ENCODE results near the genes ZNF76, PPARD, FKBP5 and PXT1.

GRCh38 chr6:35064146-35064480 lies 77.0 kb downstream of the TCP11 start:
- RRBS: no CpG with 5 or more reads among the region's 9 CpGs

DNA sequence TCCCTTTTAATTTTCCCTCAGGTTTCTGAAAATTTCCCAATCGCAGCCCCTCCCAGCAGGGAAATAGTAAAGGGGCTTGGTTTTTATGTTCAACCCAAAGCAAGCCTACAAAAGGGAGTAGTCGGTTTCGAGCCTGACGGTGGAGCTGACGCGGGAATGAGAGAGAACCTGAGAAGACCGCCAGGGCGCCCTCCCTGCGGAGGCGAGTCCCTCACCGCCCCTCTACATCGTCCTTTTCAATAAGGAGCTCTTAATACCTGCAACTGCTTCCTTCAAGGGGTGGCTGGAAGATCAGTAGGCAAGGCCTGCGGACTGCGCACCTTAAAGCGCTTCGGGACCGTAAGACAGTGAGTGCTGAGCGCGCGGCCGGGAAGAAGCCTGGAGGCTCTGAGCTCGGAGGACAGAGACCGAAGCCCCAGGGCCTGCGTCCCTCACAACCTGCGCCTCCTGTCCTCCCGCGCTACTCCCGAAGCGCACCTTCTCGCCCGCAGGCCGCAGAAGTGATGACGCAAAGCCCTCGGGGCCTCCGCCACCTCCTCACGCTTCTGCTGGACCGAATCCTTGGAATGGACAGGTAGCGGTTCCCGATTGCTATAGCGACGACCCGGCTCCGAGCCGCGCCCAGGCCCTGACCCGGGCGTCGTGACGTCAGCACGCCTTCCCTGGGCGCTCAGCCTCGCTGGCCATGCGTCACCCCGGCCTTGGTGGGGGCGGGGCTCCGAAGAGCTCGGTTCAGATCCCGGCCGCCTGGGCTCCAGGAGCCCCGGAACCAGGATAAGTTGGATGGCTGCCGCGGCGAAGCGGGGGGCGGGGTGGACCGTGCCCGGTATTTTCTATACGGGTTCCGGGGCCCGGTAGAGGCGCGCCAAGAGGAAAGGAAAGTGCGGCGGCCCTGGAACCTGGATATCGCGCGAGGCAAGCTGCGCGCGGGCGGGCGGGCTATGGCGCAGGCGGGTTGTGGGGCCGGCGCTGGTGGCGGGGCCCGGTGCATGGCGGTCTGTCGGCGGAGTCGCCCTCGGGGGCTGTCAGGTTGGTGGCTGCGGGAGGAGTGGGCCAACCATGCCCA lies at the start of gene ZNF76:
TSS of gene ZNF76 (plus strand) at position 923 of the 1,066 bp plus-strand sequence.
- RRBS: 1% methylated on average over 27 of the region's 94 CpGs

DNA sequence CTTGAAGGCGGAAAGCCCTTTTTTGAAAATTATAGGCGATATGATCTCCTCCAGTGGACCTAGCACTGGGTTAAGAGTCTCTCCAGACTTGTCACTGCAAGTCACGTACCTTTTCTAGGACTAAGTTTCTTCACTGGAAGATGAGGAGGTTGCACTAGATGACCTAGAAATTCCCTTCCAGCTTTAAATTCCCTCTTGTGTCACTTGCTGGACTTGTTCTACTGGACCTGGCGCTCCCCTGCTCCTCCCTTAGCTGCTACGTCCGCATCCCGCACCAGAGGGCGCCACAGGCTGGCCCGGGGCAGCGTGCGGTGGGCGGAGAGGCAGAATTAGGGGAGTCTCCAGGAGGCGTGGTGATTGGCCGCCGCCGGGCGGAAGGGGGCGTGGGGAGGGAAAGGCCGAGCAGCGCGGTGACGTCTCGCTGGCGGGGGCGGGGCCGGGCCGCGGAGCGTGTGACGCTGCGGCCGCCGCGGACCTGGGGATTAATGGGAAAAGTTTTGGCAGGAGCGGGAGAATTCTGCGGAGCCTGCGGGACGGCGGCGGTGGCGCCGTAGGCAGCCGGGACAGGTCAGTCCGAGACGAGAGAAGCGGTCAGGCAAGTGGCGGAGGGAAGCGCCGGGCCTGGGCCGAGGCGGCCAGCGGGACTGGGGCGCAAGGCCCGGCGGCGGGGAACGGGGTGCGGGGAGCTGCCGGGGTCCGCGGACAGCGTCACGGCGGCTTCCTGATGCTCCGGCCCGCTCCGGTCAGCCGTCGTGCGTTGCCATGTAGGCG lies at the start of gene PPARD:
TSS of gene PPARD (plus strand) at position 444 of the 771 bp plus-strand sequence.
- RRBS: under 1% methylated on average over 37 of the region's 71 CpGs

DNA sequence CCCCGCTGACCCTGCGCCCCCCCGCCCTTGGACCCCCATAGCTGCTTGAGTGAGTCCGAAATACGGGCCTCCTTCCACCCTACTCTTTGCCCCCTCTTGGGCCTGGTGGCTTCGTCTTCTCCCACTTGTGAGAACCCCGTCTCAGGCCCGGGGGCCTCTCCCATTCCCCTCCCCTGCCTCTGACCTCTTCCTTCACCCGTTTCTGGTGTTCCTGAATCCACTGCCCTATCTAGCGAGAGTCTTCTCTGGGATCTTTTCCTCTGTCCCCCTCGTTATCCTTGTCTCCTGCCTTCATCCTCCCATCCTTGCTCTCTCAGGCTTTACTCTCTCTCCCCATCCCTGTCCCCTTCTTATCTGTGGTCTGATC lies 511 bp downstream of the PPARD start:
- RRBS: no CpG with 5 or more reads among the region's 11 CpGs

DNA sequence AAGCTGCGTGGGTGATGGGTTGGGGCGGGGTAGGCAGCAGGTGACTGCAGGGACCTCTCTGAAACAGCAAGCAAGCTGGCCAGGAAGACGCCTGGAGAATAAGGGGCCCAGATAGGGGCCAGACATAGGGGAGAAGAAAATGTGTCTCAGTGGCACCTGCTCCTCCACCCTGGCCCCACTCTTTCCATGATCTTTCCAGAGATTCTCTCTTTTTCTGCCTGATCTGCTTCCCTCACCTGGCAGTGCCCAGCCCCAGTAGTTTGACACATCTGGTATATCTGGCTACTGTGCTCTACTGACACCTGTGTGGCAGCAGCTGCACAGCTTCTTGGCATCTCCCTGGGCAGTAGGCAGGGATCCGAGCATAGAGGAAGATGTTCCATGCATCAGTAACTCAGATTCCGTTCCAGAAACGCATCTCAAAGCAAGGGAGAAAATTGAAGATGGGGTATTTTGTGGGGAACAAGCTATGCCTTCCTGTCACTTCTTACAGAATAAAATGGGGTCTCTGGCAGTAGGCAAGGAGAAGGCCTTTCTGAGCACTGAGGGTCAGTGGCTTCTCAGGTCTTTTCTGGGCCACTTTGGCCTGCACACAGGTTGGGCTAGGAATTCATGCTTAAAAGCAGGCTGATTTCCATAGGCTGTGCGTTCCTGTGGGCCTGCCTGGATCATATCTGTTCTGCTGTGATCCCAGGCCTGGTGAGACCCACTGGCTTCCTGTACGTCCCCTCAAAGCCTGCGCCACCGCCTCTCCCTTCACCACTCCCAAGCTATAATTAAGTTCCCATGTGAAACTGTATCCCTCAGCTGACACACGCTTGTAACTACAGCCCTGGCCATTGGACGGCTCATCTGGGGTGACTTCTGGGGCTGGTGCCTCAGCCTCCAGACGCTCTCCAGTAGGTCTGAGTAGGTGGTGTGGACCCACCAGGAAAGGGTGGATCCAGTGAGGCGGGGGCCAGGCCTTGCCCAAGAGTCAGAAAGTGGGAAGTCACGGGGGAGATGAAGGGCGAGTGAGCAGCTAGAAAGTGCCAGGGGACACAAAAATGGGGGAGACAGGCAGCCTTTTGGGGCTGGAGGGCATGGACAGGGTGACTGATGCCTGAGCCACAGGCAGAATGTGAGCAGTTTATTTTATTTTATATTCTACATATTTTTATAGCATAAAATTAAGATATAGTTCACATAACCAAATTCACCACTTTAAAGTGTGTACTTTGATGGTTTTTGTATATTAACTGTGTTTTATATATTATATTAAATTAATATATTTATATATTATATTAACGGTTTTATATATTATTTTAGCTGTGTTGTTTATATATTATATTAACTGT lies 20.8 kb downstream of the PPARD start:
- RRBS: no CpG with 5 or more reads among the region's 17 CpGs

DNA sequence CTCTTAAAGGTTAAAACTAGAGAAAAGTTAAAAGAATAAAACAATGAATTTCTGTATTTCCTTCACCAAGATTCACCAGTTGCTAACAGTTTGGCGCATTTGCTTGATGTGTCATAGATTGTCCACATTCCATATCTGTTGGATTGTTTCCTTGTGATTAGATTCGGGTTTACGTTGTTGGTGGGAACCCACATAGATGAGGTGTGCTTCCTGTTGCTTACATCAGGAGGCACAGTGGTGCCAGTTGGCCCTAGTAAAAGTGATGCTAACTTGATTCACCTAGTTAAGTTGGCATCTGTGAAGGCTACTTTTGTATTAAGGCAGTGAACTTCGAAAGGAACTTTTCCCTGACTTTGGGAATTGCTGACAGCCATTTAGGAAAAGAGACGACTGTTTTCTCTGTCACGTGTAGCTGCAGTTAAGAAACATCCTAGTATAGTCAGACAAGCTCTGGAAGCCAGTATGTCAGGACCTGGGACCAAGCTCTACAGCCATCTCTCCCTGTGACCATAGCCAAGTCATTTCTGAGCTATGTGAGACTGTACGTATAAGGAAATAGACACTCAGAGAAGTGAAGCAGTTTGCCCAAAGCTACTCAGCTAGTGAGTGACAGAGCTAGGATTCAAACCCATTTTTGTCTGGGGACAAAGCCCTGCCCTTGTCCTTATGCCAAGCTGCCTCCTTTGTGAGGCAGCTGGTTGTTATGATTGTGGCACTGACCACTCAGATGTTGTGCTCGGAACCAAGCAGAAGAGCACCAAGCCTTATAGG lies 49.1 kb downstream of the PPARD start:
- RRBS: no CpG with 5 or more reads among the region's 8 CpGs

GRCh38 chr6:35400830-35401389 lies 51.2 kb upstream of the FANCE start:
- RRBS: no CpG with 5 or more reads among the region's 6 CpGs

DNA sequence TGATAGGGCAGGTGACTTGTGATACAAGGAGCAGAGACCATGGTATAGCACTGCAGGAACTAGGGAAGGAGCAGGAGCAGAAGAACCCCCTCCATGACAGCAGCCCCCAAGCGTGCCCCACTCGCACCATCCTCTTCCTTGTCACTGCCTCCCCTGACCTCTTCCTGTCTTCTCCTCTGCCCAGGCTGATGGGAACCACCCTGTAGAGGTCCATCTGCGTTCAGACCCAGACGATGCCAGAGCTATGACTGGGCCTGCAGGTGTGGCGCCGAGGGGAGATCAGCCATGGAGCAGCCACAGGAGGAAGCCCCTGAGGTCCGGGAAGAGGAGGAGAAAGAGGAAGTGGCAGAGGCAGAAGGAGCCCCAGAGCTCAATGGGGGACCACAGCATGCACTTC lies 41.3 kb upstream of the FANCE start:
- RRBS: no CpG with 5 or more reads among the region's 7 CpGs

- RRBS: no CpG with 5 or more reads among the region's 2 CpGs
Measured at GRCh38 chr6:35687185-35687456, 1.6 kb downstream of the FKBP5 start.

- RRBS: 1% methylated on average over 70 of the region's 120 CpGs
Measured at GRCh38 chr6:35688248-35689026, at the start of gene FKBP5. Gene FKBP5 (minus strand): TSS chr6:35688915.

DNA sequence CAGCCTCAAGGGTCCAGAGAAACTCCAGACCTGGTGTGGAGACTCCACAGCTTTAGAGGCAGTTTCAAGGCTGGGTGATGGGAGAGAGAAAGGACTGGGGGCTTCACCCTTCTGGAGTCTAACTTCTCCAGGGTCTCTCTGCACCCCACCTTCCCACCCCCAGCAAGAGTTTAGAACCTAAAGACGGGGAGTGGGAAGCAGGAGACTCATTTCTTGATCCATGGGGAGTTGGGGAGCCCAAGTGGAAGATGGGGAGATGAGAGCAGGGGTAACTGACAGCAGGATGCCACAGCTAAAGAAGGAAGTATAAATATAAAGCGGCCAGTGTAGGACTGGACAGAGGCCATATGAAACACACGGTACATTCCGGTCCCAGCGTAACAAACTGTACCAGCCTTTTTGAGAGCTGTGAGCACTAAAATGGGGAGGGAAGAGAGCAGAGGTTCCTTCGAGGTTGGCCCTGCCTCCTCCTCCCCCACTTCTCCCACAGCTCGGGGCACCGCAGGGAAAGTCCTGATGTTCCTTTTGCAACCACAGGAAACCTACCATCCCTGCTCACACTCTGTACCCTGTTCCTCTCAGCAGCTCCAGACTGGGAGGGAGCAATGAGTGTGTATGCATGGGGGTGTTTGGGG lies 11.3 kb upstream of the ARMC12 start:
- RRBS: no CpG with 5 or more reads among the region's 8 CpGs

DNA sequence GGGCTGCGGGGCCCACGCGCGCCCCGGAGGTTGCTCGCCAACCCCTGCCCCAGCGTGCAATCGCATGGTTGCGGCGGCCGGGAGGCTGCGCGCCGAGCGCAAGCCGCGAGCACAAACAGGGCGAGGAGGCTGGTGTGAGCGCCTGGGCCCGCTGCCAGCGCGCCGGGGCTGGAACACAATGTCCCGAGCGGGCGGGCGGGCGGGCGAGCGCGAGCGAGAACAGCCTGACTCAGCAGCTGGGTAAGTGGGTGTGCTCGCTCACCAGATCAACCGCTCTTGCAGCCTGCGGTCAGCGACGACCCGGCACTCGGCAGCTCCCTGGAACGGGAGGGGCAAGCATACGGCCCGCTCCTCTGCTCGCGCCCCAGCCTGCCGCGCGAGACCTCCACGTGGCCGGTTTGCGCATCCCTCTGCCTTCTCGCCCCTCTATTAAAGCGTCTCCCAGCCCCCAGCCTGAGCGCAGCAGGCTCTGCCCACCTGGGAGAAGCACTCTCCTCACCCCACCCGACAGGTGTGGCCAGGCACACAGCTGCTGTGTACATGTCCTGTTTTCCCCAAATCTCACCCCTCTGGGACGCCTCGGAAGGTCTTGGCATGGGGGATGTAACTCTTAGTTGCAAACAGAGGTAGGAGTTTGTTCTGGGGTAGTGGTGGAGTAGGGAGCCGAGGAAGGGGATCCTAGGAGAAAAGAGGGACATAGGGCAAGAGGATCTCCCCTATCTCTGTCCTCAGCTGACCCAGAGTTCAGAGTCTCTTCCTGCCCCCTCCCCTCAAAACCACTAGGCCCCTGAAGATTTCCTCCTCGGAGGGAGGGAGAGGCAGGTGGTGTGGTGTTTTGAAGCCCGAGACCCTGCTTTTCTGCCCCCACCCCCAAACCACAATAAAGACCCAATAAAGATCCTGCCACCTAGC lies 8.6 kb upstream of the ARMC12 start:
- RRBS: under 1% methylated on average over 31 of the region's 59 CpGs

GRCh38 chr6:36097741-36098475 lies 32.4 kb upstream of the MAPK13 start:
- RRBS: no CpG with 5 or more reads among the region's 5 CpGs

DNA sequence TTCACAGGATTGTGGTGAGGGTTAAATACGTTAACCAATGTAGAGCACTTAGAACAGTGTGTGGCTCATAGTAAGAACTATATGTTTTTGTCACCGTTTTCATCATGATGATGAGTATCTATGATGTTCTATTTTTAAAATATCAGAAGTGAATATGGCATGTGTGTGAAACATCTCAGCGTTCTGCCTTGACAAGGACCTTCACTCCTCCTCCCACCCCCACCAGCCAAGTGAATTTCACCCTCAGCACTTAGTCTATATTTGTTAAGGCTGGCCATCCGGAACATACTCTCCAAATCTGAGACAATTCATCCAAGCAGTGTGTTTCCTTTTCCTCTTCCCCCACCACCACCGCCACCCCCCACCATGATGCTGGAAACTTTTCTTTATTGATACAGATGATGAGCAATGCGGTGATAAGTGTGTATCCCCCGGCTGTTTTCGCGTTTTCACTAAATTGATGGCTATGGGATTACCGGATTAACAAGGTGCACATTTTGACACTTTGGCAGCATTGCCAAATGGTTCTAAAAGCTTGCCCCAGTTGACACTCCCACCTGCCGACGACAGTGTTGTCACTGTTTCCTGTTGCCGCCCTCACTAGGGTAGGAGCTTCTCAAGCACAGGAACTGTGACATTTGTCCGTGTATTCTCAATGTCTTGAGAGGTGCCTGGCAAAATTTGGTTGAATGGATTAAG lies 10.0 kb upstream of the MAPK13 start:
- RRBS: 94% methylated on average over 3 of the region's 14 CpGs

- RRBS: no CpG with 5 or more reads among the region's 7 CpGs
Measured at GRCh38 chr6:36140050-36140594, 9.8 kb downstream of the MAPK13 start.

DNA sequence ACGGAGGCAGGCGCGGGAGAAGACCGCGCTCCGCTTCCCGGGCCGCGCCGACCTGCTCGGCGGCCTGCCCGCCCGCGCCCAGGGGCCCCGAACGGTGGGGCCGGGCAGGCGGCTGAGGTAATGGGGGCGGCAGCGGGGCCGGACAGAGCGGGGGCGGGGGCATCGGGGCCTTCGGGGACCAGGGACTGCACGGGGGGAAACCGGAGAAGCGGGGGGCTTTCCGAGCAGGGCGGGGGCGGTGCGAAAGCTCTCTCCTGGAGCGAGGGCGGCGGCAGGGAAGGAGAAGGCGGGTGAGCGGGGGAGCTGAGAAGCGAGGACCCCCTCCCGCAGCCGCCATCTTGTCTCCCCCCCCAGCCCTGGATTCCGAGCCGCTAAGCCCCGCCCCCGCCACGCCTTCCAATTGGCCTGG lies 314 bp downstream of the BRPF3 start:
- RRBS: 2% methylated on average over 28 of the region's 46 CpGs

DNA sequence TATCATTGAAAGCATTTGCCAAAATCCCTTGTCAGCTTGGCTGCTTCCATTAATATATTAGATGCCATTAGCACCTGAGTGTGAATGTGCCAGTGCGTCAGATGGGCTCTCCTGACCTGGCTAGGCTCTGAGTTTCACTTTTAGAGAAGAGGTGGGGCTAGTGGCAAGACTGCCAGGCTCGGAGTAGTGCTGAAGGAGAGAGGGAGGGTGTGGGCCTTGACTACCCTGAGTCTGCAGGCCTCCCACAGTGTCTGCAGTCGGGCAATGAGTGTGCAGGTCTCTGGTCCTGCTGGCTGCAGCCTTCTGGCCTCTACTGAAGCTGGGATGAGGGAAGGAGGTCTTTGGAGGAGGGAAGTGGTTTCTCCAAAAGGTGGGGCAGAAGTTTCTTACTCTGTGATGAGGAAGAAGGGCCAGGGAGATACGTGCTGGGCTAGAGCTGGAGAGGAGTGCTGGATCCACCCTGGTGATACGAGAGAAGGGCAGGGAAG lies 34.5 kb upstream of the PNPLA1 start:
- RRBS: no CpG with 5 or more reads among the region's 5 CpGs

DNA sequence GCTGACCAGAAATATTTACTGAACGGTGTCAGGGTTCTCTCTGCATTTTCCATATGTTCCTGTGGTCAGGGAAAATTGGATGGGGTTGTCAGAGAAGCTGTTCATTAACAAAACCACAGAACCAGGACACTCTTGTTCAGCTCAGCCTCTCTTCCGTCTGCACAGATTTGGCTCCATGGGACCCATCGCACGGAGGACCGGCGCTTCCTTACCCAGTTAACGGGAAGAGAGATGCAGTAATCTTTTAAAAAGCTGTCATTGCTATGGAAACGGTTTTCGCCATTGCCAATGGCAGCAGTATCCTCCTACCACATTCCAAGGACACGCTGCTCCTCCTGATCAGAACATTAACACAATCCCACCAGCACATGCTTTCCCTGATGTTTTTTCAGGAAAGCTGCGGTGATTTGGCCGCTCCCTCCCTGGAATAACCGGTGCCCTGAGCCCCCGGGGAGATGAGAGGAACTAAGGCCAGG lies 2.9 kb downstream of the BNIP5 start:
- RRBS: no CpG with 5 or more reads among the region's 14 CpGs

- RRBS: under 1% methylated on average over 32 of the region's 62 CpGs
Measured at GRCh38 chr6:36442578-36443140, at the start of gene PXT1. Gene PXT1 (minus strand): TSS chr6:36442854.

DNA sequence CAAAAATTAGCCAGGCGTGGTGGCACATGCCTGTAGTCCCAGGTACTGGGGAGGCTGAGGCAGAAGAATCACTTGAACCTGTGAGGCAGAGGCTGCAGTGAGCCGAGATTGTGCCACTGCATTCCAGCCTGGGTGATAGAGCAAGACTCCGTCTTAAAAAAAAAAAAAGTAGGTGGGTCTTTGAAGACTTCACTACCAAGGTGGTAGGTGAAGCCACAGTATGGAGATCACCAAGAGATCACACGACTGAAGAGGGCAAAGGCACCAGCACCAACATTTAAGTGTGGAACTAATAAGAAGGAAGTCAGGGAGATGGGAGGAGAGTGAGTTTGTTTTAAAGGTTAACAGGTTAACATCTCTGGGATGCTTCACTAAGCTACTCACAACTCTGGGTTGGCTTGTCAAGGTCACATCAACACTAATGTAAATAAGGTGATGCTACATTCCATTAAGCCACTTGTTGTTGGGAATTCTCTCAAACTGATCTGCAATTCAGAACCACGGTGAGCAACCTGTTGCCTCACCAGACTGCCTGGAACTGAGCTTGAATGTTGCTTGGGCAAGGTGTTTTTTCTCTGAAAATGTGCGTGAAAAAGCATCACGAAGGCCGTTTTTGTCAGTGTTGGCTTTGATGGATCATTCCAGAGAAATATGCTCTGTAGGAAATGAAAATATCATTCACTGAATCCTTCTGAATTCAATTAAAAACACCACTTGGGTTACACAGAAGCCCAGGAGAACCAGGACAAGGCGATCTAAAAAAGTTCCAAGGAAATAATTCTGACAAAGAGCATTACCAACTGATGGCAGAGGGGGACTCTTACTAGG lies 48.7 kb downstream of the KCTD20 start:
- RRBS: no CpG with 5 or more reads among the region's 9 CpGs

All from AG09319 (cell line).